ENCODE measurements around the gene PPP1R2C.

GRCh38 chrX:42777881-42778598 is at the start of gene PPP1R2C:
Gene PPP1R2C, minus strand, starts transcription at chrX:42778163.
- PRO-cap: no peak

DNA sequence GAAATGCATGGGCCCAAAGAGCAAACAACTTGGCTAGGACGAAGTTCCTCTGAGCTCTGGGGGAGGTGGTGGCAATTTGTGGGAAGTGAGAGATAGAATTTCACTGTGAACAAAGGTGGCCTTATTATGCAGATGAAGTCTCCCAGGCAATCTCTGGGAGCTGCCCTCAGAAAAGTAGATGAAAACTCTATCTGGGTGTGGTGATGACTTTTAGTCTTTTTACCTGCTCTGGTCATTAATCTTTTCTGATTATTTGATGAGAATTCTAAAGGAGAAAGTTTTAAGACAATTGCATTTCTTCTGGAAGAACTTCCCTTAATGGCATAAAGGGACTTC is 37.6 kb upstream of the MAOA start:
- PRO-cap: bidirectional peak, plus-strand start at position 177 of the sequence, minus-strand start at position 58 of the sequence

DNA sequence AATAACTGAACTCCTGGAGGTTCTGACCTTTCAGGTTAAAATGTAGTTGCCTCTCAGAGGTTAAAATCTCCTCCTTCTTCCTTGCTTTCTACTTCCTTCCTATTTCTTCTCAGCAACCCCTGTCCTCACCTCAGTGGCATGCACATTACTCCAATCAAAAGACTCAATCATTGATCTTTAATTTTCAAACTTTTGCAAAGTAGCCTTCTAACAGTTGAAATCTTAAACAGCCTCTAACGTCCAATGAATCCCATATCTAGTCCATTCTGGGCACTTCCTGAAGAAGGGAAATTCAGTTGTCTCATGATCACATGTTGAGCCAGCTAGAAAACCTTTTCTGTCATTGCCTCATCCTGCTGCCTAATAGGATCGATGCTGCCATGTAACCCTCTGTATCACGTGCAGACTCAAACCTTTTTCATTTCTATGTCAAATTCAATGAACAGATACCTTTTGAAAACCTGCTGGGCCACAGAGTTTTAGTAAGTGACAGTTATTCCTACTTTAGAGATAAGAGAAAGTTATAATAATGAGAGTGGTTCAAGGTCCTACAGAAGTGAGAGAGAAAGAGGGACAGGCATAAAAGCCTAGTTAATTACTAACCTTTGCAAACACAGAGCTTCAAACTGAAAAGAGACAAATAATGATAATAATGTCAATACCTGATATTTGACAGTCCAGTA is 45.9 kb downstream of the MAOA start:
- PRO-cap: no peak

DNA sequence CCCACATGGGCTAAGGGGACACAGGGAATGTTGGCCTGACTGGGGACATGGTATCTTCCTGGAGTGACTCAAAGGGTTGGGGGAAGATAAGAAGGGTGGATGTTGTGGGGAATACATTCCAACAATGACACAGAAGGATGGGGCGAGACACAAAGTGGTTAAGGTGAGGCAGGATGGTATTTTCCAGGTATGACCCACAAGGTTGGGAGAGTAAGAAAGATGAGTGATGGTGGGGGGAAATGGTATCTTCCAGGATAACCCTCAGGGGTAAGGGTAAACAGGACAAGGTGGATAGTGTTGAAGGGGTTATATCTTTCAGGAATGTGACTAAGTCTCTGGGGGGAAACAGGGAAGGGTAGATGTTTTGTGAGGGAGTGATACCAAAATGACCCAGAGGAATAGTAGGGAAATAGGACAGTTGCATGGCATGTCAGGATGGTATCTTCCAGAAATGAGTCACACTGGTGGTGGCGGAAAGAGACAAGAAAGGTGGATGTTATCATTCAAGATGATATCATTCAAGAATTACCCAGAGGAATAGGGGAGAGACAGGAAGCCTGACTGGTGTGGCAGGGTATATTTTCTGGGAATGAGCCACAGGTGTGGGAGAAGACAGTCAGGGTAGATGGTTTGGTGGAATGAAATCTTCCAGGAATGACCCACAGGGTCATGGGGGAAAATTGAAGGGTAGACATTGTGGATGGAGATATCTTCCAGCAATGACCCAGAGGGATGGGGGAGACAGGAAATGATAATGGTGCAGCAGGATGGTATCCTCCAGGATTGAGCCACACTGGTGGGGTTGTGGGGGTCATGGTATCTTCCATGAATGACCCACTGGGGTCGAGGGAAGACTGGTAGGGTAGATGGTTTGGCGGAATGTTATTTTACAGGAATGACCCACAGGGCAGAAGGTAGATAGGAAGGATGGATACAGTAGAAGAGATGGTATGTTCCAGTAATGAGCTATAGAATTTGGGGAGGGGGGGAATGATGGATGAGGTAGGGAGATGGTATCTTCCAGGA is 61.1 kb downstream of the MAOA start:
- PRO-cap: no peak

- PRO-cap: no peak
These were observed 749 bp downstream of the MAOB start for GRCh38 chrX:43881273-43882128.

DNA sequence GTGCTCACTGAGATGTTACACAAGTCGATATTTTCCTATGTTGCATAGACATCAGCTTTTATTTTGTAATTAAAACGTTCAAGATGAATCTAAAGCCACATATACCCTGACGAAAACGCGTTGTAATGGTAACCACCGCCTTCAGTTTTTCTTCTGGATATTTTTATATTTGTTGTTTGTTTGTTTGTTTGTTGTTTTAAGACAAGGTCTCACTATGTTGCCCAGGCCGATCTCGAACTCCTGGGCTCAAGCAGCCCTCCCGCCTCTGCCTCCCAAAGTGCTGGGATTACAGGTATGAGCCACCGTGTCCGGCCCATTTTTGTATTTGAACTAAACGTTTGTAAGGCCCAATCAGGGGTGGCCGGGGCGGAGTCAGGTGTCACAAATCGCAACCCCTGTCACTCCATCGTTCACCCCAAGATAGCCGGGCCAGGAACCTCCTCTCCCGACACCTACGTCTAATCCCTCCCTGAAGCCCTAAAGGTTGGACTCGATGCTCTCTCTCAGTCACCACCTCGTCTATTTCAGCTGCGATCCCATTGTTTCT is 642 bp upstream of the EFHC2 start:
- PRO-cap: no peak

DNA sequence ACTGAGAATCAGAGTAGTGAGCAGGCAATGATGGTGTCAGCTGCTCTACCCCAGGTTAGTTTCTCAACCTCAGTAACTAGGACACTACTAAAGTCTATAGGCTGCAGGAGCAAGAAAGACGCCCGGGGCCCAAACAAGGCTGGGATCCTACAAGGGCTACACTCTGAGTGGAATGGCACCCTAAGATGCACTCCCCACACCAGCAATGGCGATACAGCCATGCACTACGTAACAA is 23.5 kb upstream of the EFHC2 start:
- PRO-cap: no peak

- PRO-cap: no peak
These were observed 1.9 kb upstream of the KDM6A start for GRCh38 chrX:44871044-44871522.

GRCh38 chrX:44915242-44915698 is 42.3 kb downstream of the KDM6A start:
- PRO-cap: no peak

GRCh38 chrX:44954340-44954890 is 81.4 kb downstream of the KDM6A start:
- PRO-cap: no peak

DNA sequence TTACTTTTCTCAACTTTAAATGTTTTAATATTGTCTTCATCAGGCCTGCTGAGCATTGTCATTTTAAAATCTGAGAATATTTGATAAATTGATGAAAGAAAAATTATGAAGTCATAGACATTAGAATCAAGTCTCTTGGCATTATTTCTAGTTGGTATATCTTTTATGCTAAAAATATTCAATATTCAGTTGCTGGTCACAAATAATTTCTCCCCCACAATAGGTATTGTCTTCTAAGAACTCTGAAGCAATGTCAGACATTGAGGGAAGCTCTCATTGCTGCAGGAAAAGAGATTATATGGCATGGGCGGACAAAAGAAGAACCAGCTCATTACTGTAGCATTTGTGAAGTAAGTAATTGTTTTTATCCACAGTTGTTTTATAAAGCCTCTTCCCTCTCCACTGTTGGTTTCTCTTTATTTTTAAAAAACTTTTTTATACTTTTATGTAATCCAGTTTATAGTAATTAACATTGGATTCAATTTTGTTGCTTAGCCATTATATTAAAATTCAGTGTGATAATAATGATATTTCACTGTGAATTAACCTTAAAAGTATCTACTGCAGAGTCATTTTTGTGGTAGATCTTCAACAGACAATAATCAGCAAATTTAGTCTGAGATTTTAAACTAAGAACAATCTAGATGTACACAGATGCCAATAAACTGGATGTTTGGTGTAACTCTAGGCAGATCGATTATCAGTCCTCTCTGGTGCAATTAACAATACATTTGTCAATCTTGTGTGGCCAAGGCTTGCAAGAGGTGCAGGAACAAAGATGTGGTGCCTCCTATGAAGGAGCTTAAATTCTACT is 93.3 kb downstream of the DIPK2B start:
- PRO-cap: no peak

DNA sequence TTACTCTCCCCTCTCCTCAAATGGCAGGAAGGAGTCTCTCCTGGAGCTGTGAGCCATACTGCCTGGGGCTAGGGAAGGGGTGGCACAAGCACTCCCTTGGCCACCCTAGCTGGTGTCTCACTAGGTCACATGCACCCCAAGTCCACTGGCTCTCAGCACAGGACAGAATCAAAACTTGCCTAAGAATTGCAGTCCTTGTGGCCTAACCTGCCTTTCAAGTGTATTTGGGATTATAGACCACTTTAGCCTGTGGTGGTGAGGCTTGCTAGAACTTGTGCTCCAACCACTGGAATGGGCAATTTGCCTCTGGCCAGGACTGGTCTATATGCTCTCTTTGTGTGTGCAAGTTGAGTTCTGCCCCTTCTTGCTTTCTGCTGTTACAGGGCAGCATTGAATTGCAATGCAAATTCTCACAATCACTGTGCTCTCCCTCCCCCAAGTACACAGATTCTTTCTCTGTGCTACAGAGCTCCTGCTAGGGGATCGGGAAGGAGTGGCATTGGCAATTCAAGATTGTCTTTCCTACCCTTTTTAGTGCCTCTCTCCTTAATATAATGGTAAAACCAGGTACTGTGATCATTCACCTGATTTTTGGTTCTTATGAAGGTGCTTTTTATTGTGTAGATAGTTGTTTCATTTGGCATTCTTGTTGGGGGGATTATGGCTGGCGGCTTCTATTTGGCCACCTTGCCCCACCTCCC is 233.6 kb upstream of the DIPK2B start:
- PRO-cap: no peak

DNA sequence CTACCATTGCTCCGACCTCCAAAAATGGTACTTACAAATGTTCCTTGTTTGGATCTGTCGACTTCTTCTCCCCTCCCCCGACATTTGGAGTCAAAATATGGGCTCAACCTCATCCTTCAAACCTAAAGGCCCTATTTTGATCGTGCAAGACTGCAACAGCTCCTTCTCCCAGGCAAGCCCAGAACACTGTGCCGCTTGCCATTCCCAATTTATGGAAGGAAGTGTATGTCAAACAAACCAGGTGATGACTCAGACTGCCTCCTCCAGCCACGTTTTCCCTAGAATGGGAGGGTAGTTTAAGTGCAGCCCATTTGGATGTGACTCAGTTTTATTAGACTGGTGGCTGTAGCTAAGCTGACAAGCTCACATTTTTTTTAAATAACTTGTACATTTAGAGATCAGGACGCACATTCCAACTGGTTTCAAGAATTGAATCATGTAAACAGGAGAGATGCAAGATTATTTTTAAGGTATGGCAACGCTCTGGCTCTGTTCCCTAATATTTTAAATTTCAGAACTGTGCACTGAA is 570.5 kb upstream of the DIPK2B start:
- PRO-cap: no peak

DNA sequence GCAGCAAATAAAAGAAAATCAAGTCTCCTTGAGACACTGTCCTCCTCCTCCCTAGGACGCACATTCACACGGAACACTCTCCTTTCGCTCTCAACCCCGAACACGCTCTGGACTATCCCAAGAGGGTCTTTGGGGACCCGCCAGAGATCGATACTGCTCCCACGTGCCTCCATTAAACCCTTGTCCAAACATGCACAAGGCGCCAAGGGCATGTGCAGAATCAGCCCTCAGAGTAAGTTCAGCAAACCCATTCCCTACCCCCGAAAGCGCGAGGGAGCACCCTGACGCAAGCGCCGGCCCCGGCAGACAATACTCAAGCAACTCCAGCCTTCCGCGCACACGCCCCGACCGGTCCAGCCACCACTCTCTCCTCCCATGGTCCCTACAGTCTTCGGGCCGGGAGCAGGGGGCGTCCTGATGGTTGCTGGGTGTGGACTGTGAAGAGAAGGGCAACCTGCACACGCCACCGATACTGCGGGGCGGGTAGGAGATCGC is 596.5 kb upstream of the KRBOX4 start:
- PRO-cap: bidirectional peak, plus-strand start at position 336 of the sequence, minus-strand start at position 311 of the sequence

DNA sequence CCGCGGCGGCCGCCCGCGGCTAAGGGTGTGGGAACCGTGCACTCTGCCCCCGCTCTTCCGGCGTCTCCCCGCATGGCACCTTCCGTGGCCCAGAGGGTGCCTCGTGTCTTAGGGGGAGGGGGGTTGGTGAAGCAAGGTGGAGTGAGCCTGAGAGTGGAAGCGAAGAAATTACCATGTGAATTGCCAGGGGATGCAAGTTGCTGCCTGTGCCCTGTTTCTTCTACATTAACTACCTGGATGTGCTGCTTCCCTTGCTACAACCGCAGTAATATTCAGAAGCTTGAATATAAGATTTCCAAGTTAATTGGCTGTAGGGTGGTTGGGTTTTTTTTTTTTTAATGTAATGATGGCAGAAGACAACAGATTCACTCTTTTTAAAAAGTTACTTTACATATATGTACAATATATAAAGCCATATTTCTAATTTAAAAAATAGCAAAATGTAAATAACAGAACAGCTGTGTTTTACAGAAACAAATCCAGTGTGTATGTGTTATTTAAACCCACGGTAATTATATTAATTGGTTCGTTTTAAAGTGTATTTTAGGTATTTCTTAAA is 595.2 kb upstream of the KRBOX4 start:
- PRO-cap: bidirectional peak, plus-strand start at position 225 of the sequence, minus-strand start at position 67 of the sequence

GRCh38 chrX:46179991-46180542 is 267.0 kb upstream of the KRBOX4 start:
- PRO-cap: no peak

DNA sequence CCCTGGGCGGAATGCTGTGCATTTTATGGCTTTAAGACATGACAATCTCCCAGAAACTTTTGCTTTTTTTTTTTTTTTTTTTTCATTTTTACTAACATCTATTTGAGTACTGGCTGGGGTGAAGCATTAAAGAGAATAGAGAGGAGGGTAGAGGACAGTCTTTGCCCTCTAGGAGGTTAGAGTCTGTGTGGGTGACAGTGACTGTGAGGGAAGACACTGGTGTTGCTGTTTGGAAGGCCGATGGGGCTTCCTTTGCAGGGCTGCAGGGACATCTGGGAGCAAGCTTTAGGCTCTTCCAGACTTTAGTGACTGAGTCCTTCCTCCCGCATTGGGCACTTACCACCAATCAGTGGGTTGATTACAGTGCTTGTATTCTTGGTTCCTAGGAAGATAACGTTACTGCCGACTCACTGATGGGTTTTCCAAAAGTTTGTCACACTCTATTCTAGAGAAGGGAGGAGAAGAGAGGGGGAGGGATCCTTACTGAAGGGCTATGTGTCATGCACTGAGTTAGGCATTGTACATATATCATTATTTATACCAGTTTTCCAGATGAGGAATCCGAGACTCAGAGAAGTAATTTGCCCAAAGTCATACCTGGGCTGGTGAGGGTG is 3.6 kb downstream of the CHST7 start:
- PRO-cap: no peak

DNA sequence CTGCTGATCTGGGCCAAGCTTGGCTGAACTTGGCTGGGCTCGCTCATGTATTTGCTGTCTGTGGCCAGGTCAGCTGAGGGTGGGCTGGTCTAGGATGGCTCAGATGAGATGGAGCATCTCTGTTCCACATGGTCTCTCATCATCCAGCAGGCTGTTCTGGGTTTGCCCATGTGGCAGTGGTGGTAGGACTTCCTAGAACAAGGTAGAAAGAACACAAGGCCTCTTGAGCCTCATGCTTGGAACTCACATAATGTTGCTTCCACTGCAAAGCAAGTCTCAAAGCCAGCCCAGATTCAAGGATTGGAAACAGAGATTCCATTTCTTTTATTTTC is 16.4 kb upstream of the SLC9A7 start:
- PRO-cap: no peak

DNA sequence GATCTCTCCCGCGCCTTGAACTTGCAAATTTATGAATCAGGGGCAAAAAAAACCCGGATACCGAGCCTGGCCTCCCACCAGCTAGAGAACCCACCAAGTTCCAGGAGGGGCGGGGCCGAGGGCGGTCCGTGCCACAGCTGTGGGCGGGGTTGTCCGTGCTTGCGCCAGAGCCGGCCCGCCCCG is 355 bp upstream of the RP2 start:
- PRO-cap: bidirectional peak, plus-strand start outside the sequence, minus-strand start at position 101 of the sequence

DNA sequence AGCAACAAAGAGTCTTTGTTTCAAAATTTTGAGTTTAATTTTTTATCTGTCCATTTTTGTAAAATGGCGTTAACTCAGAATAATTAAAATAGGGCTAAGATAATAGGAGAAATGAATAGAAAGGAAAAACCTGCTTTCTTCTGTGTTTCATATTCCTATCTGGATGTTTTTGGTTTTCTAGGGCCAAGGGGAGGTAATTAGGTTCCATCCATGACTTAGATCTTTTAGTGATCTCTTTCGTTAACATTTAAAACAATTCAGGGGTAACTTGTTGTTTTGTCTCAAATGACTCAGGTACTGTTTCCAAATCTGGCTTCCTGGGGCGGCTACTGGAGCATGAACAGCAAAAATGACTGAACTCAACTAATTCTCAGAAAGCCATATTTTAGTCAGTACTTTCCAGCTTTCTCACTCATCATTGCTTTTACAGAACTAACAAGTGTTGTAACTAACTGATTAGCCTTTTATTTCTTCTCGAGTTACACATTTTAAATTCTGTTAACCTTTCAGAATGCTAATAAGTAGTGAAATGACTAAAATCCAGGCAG is 55.2 kb downstream of the JADE3 start:
- PRO-cap: no peak